Measurements from ENCODE around the gene ZNF500.

GRCh38 chr16:4670932-4671850 lies 22.2 kb upstream of the NUDT16L1 start:
- PRO-cap, result no peak
- CAGE, long polyA plus RNA, result no peak

GRCh38 chr16:4677891-4678641 lies 15.3 kb upstream of the NUDT16L1 start:
- PRO-cap, result no peak
- CAGE, long polyA plus RNA, result no peak

DNA sequence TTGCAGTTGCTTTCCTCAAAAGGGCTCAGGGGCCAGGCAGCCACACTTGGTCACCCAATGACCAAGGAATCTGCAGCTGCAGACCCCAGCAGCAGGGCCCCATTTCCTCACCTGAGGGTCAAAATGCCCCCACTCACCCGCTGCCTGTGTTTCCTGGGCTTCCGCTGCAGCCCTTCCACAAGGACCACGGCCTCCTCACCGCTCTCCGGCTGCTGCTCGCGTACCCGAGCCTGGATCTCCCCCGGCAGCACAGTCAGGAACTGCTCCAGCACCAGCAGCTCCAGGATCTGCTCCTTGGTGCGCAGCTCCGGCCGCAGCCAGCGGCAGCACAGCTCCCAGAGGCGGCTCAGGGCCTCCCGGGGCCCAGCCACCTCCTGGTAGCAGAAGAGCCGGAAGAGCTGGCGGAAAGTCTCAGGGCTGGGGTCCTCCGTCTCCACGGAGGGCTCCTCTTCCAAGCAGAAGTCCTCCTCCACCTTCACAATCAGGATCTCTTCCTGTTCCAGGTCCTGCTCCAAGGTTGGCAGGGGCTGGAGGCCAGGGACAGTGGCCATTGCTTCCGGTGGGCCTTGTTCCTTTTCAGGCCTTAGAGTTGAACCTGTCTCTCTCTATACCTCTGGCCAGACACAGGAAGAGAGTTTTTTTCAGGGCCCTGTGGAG lies 1.4 kb downstream of the ZNF500 start:
- PRO-cap, result no peak
- CAGE, long polyA plus RNA, result no peak

DNA sequence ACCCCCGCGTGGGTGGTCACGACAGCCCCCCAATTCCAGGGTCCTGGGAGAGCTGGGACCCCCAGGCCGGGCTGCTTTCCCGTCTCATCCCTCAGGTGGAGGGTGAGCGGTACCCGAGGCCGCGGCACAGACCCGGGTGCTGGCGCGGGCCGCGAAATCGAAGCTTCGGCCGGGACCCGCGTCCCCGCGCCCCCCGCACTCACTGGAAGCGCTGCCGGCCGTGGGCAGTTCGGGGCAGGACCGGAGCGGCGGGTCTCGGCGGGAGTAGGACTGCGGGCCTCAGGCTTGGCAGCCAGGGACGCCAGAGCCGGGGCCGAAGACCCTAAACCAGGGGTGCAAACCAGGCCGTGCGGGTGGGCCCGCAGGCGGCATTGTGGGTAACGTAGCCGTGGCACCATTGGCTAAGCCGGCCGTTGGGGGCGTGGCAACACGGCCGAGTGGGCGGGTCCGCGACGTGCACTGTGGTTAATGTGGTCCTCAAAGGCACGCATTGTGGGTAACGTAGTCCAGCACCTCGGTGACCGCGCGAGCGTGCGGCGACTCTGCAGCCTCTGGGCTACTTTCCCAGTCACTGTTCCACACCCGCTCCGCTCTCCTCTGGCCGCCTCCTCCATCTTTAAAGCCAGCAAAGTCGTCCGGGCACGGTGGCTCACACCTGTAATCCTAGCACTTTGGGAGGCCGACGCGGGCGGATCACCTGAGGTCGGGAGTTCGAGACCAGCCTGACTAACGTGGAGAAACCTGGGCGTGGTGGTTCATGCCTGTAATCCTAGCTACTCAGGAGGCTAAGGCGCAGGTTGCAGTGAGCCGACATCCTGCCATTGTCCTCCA lies at the start of gene ZNF500:
Gene ZNF500 (minus strand): TSS at position 349 of the 831 bp plus-strand sequence.
- PRO-cap, result no peak
- CAGE, long polyA plus RNA, result start-site peak on the minus strand centred at position 347 of the sequence, 65 bp wide, 35 and 40 reads in 2 replicates

DNA sequence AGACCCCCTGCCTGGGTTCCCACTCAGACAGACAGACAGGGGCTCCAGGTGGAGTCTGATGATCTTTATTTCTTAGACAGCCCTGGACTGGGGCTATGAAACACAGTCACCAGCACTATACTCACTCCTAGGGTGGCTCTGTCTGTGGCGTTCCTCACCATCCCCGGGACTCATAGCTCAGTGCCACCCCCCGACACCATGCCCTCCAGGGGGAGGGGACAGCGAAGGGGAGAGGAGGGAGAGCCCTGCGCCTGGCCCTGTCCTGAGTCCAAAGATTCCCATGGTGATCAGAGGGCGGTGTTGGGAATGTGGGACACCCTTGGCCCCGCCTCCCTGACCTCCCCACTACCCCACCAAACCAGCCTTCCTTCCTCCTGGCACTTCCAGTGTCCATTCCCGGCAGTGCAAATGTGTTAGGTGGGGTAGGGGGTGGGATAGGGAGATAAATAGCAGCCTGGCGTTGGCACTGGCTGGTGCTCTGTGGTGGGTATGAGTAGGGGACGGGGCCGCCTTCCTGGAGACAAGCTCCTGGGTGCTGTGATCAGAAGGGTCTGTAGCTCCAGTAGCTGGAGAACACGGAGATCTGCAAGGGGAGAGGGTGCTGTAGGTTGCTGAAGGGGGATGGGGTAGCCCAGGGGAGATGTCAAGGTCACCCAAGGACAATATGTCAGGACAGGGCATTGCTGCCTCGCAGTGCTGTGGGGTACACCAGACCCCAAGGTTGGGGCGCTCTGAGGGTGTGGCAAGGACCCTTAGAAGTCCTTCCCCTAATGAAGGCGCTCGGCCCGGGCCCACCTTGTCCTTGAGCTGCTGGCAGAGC lies 2.0 kb downstream of the SMIM22 start:
- PRO-cap, result no peak
- CAGE, long polyA plus RNA, result no peak

GRCh38 chr16:4830440-4830677 lies 16.7 kb downstream of the GLYR1 start:
- PRO-cap, result no peak
- CAGE, long polyA plus RNA, result no peak

- PRO-cap, result no peak
- CAGE, long polyA plus RNA, result no peak
Measured at GRCh38 chr16:4832723-4832961, 14.4 kb downstream of the GLYR1 start.

DNA sequence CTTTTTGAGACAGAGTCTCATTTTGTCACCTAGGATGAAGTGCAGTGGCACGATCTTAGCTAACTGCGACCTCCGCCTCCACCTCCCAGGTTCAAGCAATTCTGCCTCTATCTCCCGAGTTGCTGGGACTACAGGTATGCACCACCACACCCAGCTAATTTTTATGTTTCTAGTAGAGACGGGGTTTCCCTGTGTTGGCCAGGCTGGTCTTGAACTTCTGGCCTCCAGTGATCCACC lies 12.7 kb downstream of the GLYR1 start:
- PRO-cap, result no peak
- CAGE, long polyA plus RNA, result no peak

GRCh38 chr16:4857704-4858247 lies 10.5 kb downstream of the UBN1 start:
- PRO-cap, result no peak
- CAGE, long polyA plus RNA, result no peak

GRCh38 chr16:4882764-4883727 lies 35.8 kb downstream of the UBN1 start:
- PRO-cap, result no peak
- CAGE, long polyA plus RNA, result no peak

DNA sequence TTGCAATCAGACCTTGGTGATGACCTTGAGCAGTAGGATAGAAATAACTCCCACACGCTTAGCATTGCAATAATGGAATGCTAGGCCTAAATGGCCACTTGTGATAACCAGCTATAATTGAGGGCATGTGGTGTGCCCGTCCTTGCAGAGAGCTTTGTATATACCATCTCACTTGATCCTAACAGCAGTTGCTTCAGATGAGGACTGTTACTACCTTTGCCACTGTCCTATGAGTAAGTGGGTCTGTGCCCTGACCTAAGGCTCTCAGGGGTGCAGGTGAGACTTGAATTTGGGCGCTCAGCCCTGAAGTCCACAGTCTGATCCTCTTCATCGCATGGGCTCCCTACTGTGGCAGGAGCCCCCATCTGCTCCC lies 30.8 kb downstream of the NAGPA start:
- PRO-cap, result no peak
- CAGE, long polyA plus RNA, result no peak

- PRO-cap, result no peak
- CAGE, long polyA plus RNA, result no peak
Measured at GRCh38 chr16:5065268-5065781, 431 bp downstream of the C16orf89 start.

DNA sequence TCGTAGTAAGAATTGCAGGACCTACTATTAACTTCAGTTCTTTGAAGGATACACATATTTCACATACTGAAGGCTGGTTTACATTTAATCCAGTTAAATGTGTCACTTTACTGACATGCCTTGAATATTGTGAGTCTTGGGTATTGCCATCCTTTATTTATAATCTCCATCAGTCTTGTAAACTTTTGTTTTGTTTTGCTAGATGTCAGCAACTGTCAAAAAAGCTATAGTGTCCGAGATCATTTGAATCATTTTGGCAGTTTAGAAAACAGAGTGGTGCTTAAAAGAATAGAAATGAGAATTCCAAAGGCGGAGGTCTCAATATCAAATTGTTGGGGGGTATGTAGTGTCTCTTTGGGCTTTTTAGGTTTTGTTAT lies 529.2 kb downstream of the RBFOX1 start:
- PRO-cap, result no peak
- CAGE, long polyA plus RNA, result no peak

GRCh38 chr16:6726478-6726930 lies 707.7 kb downstream of the RBFOX1 start:
- PRO-cap, result no peak
- CAGE, long polyA plus RNA, result no peak

- PRO-cap, result no peak
- CAGE, long polyA plus RNA, result no peak
Measured at GRCh38 chr16:8643989-8645104, 22.8 kb downstream of the METTL22 start.

DNA sequence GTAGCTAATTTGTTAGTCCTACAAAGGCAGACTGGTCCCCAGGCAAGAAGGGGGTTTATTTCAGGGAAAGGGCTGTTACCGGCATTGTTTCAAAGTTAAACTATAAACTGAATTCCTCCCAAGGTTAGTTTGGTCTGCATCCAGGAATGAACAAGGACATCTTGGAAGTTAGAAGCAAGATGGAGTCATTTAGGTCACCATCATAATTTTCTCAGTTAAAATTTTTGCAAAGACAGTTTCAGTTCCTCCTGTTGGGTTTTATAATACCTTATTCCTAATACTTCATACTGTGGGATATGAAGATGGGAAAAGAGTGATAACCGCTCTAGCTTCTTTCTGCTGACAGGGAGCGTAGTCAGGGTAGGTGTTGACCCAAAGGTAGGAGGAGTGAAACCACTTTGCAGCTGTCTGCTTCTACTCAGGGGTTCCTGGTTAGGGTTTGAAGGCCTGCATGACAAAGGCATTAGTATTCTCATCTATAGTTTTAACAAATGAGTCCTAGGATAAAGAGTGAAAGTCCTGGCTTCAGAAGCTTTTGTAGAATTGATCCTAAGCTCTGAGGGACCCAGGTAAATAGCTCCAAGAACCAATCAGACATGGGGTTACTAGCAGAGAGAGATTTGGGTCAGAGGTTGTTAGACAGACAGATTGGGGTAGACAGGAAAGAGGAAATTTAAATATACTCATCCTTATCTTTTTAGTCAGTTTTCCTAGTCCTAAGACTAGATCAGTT lies 24.9 kb downstream of the PMM2 start:
- PRO-cap, result no peak
- CAGE, long polyA plus RNA, result no peak

DNA sequence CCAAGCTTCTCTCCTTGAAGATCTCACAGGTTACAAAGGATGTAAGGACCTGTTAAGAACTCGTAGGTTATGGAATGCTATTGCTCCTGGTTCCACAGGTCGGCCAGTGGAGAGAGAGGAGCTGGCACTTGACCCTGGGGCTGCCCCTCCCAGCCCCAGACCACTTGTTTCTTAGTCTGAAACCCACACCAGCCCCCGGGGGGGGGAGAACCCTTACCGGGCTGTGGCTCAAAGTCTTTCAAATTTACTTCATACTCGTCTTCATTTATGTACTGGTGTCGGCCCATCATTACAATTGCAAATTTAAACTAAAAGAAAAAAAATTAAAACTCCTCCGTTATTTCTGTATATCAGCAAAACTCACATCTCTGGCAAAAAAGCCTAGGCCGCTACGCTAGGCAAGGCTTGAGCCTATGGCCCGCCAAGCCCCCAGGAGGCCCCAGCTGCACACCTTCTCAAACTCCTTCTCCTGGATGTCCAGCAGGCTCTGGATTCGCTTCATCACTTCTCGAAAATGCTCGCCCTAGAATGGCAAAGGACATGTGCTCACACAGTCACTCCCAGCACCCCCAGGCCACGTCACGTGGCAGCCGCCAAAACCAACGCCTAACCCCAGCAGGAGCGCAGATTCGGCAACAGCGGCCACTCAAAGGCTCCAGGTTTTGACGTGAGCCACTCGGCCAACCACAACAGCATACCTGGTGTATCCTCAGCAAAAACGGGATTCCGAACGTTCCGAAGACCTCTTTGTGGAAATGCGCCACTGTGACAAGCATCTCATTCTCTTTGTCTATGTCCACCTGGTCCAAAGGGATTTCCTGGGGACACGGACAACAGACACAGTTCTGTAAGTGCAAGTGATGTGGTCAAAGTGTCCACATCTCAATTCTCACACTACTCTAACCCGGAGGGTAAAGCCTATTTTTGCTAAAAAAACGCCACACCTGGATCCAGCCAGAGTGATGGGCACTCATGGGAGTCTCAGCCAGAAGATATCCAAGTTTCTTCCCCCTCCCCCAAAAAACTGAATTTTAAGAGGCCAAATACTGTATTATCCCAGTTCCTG lies 12.5 kb downstream of the LITAFD start:
- PRO-cap, result no peak
- CAGE, long polyA plus RNA, result no peak

DNA sequence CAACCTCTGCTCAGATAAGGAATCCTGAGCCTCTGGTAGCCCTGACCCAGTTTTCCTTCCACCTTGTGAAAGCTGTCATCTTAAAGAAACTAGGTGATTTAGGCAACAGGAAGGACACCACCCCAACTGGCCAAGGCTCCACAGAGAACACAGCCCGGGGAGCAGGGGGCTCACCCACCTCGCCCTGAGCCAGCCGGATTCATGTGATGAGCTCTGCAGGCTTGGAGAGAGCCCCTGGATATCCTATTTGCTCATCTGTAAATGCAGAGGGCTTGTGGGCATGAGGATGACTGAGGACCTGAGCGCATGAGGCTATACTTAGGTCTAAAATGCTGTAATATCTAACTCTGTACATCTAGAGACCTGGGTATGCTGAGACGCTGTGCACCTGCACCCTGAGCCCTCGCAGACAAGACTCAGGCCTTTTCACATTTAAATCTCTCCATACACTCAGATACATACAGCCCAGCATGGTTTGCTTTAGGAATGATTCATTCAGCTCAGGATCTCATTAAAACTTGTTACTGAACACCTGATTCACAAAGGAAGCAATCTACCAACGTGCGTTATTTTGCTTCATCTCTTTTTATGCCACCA lies 12.3 kb downstream of the USP7 start:
- PRO-cap, result no peak
- CAGE, long polyA plus RNA, result no peak

- PRO-cap, result no peak
- CAGE, long polyA plus RNA, result no peak
Measured at GRCh38 chr16:8951892-8952267, 11.8 kb downstream of the USP7 start.

DNA sequence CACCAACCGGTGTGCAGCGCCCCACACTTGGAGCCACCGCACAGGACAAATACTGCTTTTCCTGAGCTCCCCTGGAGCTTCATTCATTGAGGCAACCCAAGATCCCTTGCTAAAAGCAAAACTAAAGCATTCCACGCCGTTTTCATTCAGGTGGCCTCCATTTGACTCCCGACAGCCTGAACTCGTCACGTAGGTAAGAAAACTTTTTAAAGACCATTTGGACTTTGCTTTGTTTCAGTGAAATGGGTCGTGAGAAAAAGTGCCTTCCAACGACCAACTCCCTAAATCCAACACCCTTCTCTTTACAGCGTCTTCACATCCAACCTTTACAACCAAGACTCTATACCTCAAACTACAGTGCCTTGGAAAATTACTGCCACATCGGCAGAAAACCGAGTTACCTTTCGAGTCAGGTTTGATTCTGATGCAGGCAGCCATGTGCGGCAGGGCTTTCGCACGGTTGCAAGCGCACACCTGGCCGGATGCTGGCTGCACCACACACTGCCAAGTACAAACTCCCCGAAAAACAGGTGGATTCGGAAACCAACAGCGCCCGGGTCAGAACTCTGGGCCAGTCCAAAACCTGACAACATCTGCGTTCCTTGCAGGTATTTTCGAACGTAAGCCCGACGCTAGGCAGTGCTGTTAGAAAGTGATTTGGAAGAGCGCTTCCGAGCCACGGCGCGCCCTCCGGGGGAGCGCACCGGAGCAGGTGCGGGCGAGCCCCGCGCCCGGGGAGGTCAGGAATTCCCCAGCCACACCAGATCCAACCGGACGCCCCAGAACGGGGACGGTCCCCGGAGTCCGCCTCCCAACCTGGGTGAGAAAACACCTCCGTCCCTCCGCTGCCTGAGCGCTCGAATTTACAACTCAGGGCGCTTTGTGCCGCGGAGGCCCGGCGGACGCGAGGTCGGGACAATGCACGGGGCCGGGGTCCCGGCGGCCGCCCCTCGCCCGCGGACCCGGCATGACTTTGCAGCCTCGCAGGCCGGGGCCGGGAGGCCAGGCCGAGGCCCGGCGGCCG lies 1.3 kb downstream of the USP7 start:
- PRO-cap, result bidirectional peak, plus-strand start at position 418 of the sequence, minus-strand start at position 354 of the sequence; bidirectional peak, plus-strand start at position 803 of the sequence, minus-strand start at position 518 of the sequence
- CAGE, long polyA plus RNA, result no peak